ENCODE data around the genes AKAP5 and ZBTB1.

GRCh38 chr14:61501784-61503040, 180.8 kb downstream of the PRKCH start:
- PRO-cap, 2 experiments, result no peak in any of the 2 experiments

- PRO-cap, 2 experiments, result no peak in any of the 2 experiments
These were observed 132.5 kb upstream of the HIF1A start for GRCh38 chr14:61562483-61563526.

GRCh38 chr14:61574047-61574568, 121.2 kb upstream of the HIF1A start:
- PRO-cap, 2 experiments, result no peak in any of the 2 experiments

DNA sequence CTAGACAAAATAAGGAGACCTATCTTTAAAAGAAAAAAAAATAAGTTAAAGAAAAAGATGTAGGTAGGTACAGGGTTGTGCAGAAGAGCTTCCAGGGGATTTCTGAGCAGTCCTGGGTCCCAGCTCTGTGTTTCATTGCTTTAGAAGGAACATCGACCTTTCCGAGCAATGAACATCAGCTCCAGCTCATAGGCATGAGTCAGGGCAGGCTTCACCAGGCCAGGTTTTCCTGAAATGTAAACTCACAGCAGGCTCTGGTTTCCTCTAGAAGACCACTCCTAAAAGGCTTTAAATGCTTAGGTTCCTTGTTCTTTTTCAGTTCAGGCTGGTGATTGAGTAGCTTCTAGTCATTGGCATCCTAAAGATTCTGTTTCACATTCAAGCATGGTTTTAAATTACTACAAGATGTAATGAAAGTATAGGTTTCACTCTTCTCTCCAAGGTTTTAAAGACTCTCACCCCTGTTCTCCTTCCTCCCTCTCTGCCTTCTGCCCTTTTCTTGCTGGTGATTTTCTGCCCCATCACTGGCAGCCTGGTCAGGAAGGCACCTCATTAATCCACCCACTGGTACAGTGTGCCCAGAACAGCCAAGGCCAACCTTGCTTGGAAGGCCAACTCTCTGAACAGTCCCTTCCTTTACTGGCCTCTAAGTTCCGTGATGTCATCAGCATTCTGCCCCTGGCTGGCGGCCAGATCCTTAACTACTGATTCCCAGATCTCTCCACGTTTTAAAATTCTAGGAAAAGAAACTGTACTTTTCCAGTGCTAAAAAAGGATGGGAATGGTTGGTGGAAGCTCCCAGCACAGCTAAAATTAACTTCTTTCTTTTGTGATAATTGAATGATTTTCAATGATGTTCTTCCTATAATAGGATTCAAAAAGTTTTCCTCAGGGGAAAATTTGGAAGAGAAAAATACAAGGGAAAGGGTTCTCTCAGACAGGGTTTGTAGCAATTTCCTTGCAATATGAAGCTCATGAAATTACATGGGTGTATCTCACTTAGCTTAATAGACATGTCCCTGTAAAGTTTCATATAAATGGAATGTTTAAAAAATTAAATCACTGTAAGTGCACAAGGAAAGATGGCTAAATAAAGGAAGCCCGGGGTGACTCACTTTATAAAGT, 109.4 kb upstream of the HIF1A start:
- PRO-cap, 2 experiments, result peak in 1 of 2 experiments; most common plus-strand start position 905 of the sequence (in 1); most common minus-strand start position 605 of the sequence (in 1)

GRCh38 chr14:61662685-61662998, 32.7 kb upstream of the HIF1A start:
- PRO-cap, 2 experiments, result no peak in any of the 2 experiments

DNA sequence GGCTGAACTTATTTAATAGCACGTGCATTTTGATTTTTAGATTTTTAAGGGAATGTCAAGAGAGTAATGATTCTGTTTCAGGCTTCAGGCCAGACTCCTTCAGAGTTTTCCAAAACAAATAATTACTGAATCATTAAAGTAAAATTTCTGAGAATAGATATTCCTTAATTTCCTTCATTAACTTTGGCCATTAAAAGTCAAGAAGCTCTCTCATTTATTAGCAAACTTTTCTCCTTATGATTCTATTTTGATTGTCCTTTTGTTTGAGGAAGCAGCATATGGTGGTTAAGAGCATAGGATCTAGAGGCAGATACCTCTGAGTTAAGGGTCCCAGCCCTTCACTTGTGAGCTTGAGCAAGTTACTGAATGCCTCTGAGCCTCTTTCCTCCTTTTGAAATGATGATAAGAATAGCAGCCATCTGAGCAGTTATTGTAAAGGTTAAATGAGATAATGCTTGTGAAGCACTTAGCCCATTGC, 2.7 kb downstream of the HIF1A start:
- PRO-cap, 2 experiments, result no peak in any of the 2 experiments

- PRO-cap, 2 experiments, result no peak in any of the 2 experiments
These were observed 25.1 kb downstream of the HIF1A start for GRCh38 chr14:61720308-61720924.

GRCh38 chr14:63477892-63478415, 65.2 kb downstream of the PPP2R5E start:
- PRO-cap, 2 experiments, result no peak in any of the 2 experiments

DNA sequence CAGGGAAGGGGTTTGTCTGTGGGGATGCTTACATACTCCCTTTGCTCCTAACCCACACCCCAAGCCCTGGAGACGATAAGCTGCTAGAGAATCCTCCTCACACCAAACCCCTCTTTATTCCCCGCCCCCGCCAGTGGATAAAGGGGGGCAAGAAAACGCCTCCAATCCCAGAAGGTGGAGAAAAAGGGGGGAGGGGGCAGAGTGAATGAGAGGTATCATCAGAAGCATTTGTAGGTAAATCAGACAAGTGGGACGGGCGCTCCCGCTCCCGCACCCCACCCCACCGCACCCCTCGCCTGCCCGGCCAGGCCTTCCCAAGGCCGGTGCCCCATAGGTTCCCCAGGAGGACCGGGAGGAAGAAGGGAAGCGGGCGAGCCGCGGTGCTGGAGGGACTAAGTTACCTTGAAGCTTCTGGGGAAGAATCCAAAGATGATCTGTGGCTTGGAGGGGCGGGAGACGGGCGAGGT, 766 bp downstream of the PPP2R5E start:
- PRO-cap, 2 experiments, result no peak in any of the 2 experiments

DNA sequence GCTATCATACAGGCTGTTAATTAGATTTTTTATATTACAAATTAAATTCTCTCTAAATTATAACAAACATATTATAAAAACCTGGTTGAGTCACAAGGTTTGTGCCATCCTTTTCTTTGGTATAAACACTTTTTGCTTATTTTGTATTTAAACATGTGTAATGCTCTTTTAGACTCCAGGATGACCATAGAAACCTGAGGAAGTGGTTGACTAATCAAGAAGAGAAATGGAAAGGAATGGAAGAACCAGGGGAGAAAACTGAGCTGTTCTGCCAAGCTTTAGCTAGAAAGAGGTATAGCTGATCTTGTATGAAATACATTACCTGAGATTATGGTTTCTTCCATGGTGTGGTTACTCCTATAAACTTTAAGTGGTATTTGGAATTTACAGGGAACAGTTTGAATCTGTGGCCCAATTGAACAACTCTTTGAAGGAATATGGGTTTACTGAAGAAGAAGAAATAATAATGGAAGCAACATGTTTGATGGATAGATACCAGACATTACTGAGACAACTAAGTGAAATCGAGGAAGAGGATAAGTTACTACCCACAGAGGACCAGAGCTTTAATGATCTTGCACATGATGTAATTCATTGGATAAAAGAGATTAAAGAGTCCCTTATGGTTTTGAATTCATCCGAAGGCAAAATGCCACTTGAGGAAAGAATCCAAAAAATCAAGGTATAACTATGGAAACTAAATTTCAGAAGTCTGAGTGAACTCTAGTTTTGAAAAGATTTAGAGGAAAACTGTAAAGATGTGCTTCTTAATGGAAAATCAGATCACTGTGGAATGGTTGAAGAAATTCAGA, 172.1 kb downstream of the SYNE2 start:
- PRO-cap, 2 experiments, result no peak in any of the 2 experiments

DNA sequence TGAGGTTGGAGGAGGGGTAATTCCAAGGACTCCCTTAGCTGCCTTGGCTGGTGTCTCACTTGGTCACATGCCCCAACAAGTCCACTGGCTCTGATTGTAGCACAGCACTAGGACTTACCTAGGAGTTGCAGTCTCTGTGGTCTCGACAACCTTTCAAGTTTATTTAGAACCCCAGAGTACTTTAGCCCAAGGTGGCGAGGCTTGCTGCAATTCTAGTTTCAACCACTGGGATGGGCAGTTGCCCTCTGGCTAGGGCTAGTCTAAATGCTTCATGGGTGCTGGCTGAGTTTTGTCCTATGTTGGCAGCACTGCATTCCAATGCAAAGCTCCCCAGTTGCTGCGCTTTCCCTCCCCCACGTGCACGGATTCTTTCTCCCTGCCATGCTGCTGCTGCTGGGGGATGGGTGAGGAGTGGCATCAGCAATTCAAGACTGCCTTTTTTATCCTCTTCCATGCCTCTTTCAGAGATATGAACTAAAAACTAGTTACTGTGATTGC, 207.8 kb downstream of the SYNE2 start:
- PRO-cap, 2 experiments, result no peak in any of the 2 experiments

GRCh38 chr14:64122962-64123658, 171.1 kb downstream of the ESR2 start:
- PRO-cap, 2 experiments, result no peak in any of the 2 experiments

DNA sequence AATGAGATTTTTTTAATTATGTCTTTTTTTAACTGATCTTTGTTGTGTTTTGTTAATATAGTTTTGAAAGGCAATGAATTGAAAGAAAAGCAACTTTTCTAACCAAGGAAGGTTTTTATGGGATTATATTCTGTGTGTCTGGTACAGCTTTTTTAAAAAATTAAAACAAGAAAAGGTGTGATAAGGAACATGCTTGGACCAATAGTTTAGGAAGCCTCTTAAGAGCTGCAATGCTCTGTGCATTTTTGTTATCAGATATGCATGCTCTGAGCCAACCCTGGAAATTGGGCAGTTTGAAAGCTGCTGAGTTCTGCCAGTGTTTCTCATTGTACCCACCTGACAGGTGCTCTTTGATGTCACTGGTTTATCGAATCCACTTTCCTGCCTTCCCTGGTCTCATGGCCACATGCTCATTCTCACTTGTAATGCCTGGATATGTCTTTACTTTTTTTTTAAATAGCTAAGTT, 90.9 kb downstream of the ESR2 start:
- PRO-cap, 2 experiments, result no peak in any of the 2 experiments

- PRO-cap, 2 experiments, result no peak in any of the 2 experiments
These were observed 76.9 kb downstream of the ESR2 start for GRCh38 chr14:64217332-64217634.

- PRO-cap, 2 experiments, result no peak in any of the 2 experiments
These were observed 23.3 kb upstream of the AKAP5 start for GRCh38 chr14:64441754-64442637.

- PRO-cap, 2 experiments, result no peak in any of the 2 experiments
These were observed at the start of gene AKAP5 for GRCh38 chr14:64464583-64465646. TSS of gene AKAP5 (plus strand) at chr14:64465499.

DNA sequence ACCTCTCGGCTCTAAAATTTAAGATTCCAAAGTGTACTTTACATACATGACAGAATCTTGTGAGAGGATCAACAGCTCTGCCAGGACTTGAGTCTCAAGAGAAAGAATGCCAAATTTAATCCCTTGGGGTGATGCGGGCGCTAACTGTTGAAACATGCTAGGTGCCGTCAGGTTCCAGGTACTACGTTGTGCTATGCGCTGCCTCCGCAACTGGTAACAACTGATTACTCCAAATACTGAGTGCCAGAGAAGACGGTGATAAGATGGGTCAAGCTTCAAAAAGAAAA, 840 bp downstream of the ZBTB25 start:
- PRO-cap, 2 experiments, result no peak in any of the 2 experiments

DNA sequence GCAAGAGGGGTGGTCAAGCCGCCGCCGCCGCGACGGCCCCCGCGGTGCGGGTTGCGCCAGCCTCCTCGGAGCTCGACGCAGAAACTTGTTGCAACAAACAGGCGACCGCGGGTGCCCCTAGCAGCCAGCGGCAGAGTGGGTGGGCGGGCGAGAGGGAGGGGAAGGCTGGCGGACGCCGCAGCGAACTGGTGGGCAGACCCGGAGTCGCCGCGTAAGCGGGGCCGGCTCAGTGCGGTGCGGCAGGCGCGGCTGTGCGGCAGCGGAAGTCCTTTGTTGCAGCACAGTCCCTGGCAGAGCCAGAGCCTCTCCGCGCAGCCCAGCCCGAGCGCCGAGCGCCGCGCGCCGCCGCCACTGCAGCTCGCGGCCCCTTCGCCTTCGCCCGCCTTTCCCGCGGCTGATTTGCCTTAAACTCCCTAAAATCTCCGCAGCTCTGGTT, at the start of gene ZBTB1:
TSS of gene ZBTB1 (plus strand) at position 273 of the 436 bp plus-strand sequence.
- PRO-cap, 2 experiments, result peak in 2 of 2 experiments; most common plus-strand start position 229 of the sequence (in 2); most common minus-strand start position 87 of the sequence (in 1)

DNA sequence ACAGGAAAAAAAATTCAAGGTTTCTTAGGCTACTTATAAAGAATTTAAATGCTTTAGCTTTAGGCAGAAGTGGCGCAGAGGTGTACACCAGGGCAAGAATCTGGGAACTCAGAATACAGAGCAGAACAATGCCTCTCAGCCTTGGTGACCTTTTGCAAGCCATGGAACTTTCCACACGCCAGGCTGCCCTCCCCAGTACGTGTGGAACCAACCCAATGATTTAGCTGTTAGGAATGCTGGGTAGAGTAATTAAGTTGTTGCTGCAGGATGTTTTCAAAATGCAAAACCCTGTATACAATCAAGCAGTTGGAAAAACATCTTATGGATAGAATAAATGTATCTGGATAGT, 19.3 kb downstream of the PPP1R36 start:
- PRO-cap, 2 experiments, result peak in 2 of 2 experiments; most common plus-strand start position 218 of the sequence (in 1); most common minus-strand start position 102 of the sequence (in 1)

- PRO-cap, 2 experiments, result no peak in any of the 2 experiments
These were observed 31.0 kb upstream of the PLEKHG3 start for GRCh38 chr14:64673214-64673642.

Measured in heart right ventricle (tissue), 2 donors.